Measurements from ENCODE around the genes SYT10 and ALG10.

- RRBS, 2 experiments = no CpG with 5 or more reads among the region's 2 CpGs
Observed at GRCh38 chr12:30670786-30671295, 24.8 kb downstream of the IPO8 start.

DNA sequence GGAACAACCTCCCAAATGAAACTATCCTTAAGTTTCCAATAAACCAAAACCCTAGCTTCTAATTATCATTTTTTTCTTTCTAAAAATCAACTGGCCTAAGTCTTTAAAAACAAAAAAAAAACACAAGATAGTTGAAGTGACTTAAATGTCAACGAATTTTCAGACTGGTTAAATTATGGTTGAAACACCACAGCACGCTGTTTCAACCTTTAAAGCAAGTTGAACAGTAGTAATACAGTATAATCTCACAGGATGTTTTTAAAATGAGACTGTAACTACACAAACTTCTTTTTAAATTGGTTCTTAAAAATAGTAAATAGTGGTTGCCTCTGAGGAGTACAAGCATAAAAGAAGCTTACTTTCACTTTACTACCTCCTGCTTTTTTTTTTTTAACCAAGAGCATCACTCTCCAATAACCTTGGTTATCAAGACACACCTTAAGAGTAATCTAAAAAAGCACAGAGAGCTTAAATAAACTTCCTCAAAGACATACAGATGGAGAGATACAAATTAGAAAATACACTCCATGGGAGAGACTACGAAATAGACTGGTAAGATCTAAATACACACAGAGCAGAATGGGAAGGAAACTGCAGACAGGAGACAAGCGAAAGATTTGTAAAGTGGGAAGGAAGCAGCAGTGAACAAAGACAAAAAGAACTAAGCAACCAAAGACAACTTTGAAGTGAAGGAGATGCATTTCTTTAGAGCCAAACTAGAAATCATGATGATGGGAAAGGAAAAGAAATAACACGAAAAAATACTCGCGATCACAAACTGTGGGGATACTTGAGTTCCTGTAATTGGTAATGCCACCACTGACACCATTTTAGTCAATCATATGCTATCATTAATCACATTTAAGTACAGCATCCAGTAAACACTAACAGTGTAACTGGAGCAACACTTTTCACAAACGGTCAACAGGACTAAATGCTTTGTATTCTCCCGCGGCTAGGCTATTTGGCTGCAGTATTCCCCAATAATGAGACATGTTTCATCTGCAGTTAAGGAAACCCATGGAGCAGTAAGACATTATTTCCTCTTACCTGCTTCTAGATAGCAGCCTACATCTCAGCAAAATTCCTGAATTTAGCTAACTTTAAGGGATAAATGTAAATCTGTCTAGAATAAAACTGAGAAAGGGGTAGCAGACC lies 8.3 kb downstream of the SINHCAF start:
- RRBS, 2 experiments = no CpG with 5 or more reads among the region's 10 CpGs

DNA sequence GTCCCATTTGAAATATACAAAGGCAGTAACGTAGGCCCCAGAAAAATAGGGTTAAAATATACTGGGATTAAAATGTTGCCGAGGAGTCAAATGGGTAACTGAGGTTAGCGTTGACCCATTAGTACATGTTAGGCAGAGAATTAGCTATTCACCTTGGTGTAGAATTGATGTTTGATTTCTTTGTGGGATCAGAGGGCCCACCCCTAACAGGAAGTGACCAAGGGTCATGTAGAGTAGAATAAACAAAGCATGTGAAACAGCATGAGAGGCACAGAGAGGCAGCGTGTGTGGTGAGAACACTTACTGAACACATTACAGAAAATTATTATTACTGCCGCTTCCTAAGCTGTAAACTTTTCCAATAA lies 29.4 kb upstream of the SINHCAF start:
- RRBS, 2 experiments = no CpG with 5 or more reads among the region's 5 CpGs

GRCh38 chr12:31897784-31898445 lies 61.3 kb upstream of the RESF1 start:
- RRBS, 2 experiments = no CpG with 5 or more reads among the region's 9 CpGs

- RRBS, 2 experiments = no CpG with 5 or more reads among the region's 11 CpGs
Observed at GRCh38 chr12:32270732-32271786, 128.3 kb upstream of the FGD4 start.

GRCh38 chr12:32411556-32412178 lies 12.3 kb downstream of the FGD4 start:
- RRBS, 2 experiments = no CpG with 5 or more reads among the region's 13 CpGs

DNA sequence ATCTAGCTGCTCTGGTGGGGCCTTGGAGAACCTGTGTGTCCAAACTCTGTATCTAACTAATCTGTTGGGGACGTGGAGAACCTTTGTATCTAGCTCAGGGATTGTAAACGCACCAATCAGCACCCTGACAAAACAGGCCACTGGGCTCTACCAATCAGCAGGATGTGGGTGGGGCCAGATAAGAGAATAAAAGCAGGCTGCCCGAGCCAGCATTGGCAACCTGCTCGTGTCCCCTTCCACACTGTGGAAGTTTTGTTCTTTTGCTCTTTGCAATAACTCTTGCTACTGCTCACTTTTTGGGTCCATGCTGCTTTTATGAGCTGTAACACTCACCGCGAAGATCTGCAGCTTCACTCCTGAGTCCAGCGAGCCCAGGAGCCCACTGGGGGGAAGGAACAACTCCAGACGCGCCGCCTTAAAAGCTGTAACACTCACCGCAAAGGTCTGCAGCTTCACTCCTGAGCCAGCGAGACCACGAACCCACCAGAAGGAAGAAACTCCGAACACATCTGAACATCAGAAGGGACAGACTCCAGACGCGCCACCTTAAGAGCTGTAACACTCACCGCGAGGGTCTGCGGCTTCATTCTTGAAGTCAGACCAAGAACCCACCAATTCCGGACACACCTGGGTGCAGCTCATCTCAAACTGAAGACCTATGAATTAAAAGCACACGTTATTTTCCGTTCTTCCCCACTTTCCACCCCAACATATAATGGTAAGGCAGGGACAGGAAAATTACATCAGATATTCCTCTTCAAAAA lies 73.8 kb downstream of the FGD4 start:
- RRBS, 2 experiments = no CpG with 5 or more reads among the region's 22 CpGs

DNA sequence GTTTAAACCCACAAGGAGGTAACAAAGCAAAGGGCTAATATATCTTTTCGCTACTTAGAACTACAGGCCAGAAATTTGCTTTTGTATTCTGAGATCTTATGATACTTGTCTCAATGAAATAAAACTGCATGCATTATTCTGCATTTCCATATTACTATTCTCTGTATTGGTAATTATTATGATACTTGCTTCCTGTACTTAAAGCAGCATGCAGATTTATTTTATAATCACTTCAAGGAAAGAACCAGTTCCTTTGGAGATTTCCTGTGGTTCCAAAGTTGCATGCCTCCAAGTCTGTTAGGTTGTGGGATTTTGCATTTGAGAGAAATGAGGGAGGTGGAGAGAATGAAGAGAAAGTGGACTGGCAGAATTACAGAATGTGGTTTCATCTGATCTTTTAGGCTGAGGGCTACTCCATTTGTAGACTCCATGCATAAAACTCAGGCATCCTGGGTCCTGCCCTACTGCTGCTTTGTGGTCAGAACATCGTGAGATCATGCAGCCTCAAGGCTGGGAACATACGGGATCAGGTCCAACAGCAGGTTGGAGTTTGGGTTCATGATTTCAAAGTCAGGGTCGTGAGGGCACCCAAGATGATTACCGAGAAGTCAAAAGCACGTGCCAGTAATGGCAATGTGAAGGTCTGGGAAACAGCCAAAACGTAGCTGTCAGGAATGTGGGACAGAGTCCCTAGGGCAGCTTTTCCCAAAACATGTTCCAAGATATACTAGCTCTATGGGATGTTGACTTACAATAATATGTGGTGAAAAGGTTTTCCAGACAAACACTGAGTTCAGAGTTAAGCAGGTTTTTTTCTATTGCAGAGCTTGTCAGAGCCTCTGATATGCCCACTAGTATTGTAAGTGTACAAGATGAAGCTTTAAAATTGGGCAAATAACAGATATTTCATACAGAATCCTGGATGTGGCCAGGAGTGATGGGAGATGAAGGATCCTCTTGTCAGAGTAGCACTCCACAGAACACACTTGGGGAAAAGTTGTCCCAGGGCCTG lies 130.5 kb upstream of the DNM1L start:
- RRBS, 2 experiments = no CpG with 5 or more reads among the region's 7 CpGs

DNA sequence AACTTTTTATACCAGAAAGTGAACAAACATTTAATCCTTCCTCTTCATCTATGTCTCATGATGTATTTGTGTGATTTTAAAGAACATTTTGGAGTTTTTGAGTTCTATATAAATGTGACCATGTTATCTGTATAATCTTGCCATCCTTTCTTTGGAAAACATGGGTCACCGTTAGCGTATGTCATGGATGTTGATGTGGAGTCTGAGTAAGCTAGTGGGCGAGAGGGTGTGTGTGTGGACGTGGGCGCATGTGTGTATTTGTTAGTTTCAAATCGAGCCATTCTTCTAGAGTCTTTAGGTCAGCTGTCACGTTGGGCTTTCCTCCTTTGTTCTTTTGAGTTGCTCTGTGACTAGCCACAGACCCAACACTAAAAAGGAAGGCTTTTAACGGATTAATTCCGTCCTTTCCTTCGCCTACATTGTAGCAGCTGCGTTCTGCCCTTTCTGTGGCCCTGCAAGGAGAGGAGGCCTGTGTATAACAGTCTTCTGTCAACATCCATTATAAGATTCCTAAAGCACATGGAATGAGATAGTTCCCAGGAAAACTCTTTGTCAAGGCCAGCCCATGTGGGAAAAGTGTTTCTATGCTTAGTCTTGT lies 117.2 kb upstream of the DNM1L start:
- RRBS, 2 experiments = no CpG with 5 or more reads among the region's 11 CpGs

DNA sequence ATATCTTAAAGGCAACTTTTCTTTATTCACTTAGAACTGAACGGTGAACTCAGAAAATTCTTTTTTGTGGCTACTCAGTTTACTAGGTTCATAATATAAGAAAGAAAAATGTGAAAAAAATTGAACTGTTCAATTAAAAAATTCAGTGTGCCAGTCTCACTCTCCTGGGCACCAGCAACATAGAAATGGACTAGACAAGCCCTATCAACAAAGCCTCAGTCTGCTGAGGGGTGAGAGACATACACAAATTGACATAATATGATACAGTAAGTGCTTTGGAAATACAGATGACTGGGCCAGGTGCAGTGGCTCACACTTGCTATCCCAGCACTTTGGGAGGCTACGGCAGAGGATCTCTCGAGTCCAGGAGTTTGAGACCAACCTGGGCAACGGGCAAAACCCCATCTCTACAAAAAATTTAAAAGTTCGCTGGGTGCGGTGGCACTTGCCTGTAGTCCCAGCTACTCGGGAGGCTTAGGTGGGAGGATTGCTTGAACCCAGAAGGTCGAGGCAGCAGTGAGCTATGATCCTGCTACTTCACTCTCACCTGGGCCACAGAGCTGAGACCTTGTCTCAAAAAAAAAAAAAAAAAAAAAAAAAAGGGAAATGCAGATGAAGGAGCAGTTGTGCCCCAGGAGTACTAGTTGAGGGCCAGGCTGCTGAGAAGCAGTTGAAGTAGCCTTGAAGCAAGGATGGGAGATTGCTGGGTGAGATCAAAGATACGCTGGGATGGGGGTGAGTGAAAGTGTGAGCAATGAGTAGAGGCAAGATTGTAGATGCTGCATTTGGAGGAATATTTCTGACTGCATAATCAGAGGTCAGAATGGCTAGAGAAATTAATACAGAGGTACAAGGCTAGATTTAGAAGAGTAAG lies 93.6 kb upstream of the DNM1L start:
- RRBS, 2 experiments = no CpG with 5 or more reads among the region's 9 CpGs

DNA sequence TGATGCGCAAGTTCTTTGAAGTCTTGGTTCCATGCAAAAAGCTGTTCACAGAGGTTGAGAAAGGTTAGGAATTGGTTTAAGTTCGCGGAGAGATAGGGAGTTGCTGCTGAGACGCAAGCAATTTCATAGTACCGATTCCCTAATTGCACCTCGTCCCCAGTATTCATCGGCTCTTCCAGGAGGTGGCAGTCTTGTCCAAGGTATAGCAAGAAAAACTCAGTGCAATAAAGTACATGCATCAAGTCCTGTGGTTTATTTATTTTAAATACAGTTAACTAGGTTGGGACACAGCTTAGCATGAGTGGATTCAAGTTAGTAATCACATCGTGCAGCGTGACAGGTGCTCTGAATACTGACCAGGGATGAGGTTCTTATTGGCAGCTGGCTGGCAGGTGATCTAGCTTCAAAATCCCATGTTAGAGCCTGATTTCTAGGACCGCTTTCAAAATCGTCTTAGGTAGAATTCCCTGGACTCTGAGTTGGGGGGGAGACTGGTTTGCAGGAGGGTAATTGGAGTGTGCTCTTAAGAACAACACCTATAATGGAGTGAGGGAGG lies 603 bp upstream of the YARS2 start:
- RRBS, 2 experiments = no CpG with 5 or more reads among the region's 11 CpGs

DNA sequence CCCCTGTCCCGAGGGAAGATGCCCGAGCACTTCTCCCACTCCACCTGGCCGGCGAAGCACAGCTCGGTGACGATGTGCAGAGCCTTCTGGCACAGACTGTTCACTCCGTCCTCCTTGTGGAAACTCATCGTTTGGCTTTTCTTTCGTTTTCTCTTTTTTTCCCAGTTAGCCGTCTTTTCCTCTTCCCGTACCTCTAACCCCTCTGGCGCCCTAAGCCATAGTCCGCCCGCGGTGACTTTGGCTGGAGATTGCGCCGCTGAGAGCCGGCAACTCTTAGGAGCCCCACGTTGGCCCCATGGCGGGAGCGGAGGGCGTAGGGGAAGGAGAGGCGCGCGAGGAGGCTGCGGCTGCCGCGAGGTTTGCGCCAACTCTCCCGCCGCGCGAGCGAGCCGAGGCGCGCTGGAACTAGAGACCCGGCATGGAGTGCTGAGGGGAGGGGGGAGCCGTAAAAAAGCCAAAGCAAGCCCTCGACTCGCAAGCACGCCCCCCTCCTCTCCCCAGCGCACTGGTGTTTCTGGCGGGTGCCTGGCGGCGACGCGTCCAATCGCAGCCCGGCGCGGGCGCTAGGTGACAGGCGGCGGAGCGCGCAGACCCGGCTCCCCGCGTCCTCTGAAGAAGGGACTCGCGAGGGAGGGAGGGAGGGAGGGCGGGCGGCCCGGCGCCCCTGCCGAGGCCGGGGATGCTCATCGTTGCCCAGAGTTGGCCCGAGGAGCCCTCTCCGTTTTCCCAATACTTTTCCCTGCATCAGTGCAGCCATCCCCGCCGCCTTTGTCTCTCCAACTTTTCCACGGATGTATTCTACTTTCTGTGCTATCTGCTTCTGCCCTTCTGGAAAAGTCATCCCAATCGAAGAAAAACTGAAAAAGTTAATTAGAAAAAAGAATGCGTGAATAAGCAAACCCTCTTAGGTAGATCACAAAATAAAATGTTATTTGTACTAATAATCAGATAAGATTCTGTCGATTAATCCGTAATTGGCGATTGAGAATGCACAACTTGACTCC lies at the start of gene SYT10:
Gene SYT10, minus strand, starts transcription at position 425 of the 1,004 bp plus-strand sequence.
- RRBS, 2 experiments = under 1 to 1% methylated on average over 15 of the region's 79 CpGs

DNA sequence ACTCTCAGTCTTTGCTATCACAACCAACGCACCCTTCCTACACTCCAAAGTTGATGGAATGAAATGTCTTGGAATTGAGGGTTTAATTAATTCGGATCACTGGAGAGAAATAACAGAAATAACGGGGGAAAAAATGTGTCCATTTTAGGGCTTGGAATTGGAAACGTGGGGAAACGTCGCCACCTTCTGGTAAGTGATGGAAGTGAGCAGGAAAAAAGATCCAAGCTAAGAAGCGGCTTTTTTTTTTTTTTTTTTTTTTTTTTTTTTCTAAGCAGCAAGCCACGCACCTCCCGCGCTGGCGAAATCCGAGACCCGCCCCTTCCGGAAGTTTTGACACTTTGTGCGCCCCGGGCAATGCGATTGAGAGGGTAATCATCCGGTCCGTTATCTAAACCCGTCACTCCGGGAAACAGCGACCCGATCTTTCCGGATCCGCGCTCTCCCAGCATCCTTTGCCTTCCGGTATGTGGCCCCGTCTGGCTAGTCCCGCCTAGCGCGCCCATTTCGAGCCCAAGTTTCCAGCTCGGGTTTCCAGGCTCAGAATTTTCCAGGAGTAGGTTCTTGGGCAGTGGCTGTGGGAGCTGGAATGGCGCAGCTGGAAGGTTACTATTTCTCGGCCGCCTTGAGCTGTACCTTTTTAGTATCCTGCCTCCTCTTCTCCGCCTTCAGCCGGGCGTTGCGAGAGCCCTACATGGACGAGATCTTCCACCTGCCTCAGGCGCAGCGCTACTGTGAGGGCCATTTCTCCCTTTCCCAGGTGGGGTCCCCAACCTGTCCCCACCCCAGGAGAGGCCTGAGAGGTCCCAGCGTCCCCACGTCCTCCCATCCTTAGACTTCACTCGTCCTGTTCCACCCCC lies at the start of gene ALG10:
Gene ALG10, plus strand, starts transcription at position 483 of the 857 bp plus-strand sequence.
- RRBS, 2 experiments = no CpG with 5 or more reads among the region's 46 CpGs

DNA sequence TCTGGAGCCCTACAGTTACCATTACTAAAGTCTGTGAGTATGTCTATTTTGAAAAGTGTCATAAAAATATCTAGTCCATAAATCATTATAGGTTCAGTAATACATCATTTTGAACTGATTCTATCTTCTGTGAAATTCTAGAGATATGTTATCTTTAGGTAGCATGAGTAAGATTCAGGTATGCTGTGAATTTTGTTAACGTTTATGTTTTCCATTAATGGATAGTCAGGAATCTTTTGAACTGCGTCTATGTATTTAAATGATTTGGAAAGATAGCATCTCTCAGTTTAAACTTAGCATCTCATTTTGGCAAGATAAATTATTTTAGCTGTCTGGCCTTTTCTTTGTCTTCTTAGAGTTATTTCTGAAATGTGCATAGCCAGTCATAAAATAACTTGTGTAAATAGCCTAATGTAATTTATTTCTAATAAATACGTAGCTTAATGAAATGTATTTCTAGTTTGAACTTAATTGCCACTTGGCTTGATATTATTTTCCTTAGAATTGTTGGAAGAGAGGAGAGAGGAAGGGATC lies 8.4 kb downstream of the ALG10B start:
- RRBS, 2 experiments = no CpG with 5 or more reads among the region's 3 CpGs

- RRBS, 2 experiments = 4 to 27% methylated on average over 21 of the region's 75 CpGs
Observed at GRCh38 chr12:39145014-39145829, 239.8 kb upstream of the CPNE8 start.

- RRBS, 2 experiments = no CpG with 5 or more reads among the region's 1 CpG
Observed at GRCh38 chr12:39340818-39341205, 102.1 kb downstream of the KIF21A start.

DNA sequence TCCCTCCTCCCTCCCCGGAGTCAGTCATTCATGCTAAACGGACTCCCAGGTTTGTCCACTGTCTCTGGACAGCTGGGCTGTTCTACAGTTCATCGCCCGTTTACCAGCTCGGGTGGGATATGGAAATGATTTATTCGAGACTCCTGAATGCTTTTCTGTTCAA lies 726 bp upstream of the KIF21A start:
- RRBS, 2 experiments = no CpG with 5 or more reads among the region's 6 CpGs

GRCh38 chr12:39622231-39622710 lies 2.7 kb upstream of the ABCD2 start:
- RRBS, 2 experiments = no CpG with 5 or more reads among the region's 1 CpG

DNA sequence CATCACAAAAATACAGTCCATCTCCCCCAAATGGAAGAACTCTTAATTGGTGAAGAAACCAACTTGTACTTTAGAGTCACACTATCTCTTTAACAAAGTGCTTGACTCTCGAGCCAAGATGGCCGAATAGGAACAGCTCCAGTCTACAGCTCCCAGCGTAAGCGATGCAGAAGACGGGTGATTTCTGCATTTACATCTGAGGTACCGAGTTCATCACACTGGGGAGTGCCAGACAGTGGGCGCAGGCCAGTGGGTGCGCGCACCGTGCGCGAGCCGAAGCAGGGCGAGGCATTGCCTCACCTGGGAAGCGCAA lies 127.7 kb downstream of the SLC2A13 start:
- RRBS, 2 experiments = no CpG with 5 or more reads among the region's 15 CpGs

- RRBS, 2 experiments = no CpG with 5 or more reads among the region's 2 CpGs
Observed at GRCh38 chr12:40073963-40074540, 31.8 kb downstream of the SLC2A13 start.

Data from NT2/D1 (cell line).